A375 (cell line): ENCODE results near the genes OMA1 and JUN.

- RAMPAGE, long total RNA, result no peak
These were observed 163.6 kb downstream of the PLPP3 start for GRCh38 chr1:56415803-56416175.

DNA sequence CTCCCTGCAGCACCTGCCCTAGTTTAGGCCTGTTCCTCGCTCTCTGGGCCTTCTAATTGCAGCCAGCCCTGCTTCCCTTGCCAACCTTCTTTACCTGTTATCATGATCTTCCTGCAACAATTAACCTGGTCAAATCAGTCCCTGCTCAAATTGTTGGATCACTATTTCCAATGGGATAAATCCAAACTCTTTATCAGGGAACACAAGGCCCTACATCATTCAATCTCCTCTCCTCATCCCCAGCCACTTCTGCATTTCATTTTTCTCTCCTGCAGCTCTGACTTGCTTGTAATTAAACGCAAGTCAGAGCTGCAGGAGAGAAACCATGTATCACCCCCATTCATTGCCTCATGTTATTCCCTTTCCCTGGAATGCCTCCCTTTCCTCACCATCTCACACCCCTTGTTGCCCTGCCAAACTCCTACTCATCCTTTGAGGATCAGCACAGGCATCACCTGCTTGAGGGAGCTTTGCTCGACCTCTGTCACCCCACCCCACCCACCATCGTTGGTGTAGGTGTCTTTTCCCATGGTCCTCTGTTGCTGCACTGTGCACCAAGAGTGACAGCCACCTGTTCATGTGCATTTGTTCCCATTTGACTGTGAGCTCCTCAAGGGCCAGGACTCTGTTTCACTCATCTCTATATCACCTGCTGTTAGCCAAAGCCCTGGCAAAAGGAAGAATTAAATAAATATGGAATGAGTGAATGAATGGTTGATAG, 117.3 kb downstream of the PLPP3 start:
- RAMPAGE, long total RNA, result no peak

DNA sequence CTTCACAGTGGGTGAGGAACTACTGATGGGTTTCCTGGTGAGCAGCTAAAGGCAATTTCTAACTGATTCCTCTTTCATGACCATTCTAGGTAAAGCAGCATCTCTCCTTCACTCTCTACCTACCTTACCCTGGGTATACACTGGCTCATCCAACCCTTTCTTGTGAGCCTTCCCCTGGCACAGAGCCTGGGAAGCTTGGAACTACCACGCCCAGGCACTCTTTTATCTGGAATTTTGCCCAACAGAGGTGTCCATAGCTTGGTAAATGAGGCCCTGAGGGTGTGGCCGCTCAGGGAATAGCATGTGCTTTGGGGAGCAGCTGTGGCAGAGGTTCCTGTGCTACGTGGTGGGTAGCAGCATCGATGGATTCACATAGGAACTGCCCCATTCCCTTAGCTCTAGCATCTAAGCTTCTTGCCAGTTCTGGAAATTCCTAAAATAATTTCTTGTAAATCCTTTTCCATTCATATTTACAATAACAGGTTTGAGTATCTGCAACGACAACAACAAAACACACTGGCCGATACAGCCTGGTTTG, 21.8 kb downstream of the FYB2 start:
- RAMPAGE, long total RNA, result no peak

DNA sequence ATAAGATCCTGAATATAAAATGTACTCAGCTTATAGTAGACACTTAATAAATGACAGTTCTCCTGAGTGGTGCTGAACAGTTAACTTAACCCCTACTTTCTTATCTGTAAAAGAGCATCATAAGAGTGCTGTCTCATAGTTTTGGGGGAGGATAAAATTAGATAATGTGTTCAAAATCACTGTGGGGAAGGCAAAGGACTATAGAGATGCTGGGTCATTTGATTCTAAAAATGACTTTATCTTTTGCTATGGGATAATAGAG, 632 bp downstream of the C8A start:
- RAMPAGE, long total RNA, result no peak

GRCh38 chr1:56907748-56908917, 53.5 kb downstream of the C8A start:
- RAMPAGE, long total RNA, result no peak

GRCh38 chr1:57003821-57004323, 38.1 kb upstream of the C8B start:
- RAMPAGE, long total RNA, result no peak

DNA sequence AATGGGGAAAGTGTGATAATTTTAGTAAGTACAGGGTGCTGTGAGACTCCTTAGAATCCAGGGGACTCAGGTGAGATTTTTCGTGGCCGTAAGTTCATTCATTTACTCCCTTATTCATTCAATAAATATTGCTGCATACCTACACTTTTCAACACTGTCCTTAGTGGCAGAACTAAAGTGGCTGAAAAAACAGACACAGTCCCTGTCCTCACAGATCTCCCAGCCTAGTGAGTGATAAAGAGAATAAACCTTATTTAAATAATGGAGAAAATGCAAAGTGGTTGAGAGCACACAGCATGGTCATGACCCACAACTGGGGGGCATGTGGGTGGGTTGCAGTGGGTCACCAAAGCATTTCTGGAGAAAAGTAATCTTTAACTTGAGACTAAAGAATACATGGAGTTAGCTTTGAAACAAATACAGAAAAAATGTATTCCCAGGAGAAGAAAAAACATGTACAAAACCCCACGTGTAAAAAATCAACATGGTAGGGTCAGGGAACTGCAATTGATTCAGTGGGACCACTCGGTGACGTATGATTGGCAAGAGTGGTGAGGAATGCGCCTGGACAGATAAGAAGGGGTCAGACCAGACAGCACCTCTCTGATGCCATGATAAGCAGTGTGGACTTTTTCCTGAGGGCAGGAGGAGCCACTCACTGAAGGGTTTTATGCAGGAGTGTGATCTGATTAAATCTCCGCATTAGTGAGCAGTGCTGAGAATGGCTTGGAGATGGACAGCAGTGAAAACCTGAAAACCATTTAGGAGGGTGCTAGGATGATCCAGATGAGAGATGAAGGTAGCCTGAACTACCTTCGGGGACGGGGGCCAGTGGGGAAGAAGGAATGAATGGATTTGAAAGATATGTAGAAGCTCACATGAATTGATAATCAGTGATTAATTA, 142.6 kb downstream of the DAB1 start:
- RAMPAGE, long total RNA, result no peak

DNA sequence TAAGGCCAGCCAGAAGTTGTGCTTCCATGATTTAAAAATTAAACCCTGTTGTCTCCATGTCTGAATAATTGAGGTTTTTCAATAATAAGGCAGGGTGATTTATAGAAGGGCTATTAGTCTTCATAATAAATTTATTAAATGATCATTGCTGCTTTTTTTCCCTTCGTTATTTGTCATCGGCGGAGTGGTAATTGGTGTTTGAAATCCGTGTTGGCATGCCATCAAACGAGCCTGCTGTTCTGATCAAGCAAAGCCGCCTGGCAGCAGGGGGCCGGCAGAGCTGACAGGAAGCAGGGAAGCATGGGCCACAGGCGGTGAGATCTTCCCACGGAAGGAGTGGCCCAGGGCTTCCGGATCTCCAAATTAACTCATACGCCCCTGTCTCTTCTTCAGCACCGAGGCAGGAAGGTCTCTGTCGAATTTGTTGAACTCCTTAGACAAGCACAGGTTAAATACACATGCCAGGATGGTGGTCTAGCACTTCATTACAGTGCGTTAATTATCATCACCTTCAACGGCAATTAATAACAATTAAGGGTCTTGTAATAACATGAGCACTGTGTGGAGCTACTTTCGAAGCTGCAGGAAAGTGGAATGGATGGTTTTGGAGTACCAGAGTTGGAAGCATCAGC, 199.2 kb upstream of the DAB1 start:
- RAMPAGE, long total RNA, result no peak

DNA sequence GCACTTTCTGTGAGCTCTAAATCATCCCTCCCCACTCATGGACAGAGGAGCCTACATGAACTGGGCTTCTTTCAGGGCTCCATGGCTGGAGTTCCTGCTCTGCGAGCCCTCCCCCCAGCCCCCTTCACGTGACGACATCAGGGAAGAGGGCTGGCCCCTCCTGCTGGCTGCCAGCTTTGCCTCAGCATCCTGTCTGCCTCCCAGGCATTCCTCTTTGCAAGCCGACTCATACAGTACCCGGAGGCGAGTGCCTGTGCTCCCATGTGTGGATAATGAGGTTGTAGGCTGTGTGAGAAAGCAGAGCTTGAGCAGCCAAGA, 113.8 kb downstream of the OMA1 start:
- RAMPAGE, long total RNA, result no peak

DNA sequence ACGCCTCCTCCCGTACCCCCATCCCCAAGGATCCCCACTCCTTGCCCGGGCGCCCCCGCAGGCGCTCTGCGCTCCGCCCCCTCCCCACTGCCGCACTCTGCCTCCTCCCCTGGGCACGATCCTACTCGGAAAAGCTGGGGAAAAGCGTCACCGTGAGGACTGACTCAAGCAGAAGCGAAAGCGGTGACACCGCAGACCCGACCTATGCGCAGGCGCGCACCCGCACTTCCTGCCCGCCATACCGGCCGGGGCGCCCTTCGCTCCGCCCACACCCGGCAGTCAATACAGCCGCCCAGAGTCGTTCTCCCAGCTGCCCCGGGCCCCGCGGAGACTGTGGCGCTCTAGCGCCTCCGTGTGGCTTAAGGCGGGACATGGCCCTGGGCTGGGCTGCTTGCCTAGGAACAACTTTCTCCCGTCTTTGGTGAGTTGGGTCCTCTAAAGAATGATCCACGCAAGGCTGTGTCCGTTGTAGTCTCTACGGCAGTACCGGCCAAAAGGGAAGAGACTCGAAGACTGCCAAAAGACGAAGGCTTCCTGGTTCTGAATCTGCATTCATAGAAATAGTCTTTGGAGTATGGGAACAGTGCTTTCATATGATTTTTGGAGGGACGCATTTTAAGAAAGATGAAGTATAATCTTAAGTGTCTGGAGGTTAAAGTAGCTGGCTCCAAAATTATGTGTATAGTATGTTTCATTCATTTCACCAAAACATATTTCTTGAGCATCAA, at the start of gene OMA1:
Gene OMA1, minus strand, starts transcription at position 188 of the 728 bp plus-strand sequence.
- RAMPAGE, long total RNA, result no peak

DNA sequence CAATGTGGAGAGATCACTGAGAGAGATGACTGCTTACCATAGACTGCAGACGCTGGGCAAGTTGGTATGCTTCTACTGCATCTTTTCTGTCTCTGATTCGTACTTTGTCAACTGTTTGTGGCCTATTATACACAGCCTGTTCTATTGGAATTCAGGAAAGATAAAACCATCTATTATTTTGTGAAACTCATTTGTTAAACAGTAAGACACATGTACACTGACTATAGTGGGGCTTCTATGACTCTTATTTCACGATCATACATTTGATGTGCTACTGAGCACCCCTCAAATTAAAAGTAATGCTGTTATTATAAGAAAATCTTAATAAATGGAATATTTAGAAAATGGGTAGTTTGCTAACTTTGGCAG, 24.4 kb downstream of the MYSM1 start:
- RAMPAGE, long total RNA, result no peak

GRCh38 chr1:58763025-58763707, 20.7 kb downstream of the JUN start:
- RAMPAGE, long total RNA, result no peak

DNA sequence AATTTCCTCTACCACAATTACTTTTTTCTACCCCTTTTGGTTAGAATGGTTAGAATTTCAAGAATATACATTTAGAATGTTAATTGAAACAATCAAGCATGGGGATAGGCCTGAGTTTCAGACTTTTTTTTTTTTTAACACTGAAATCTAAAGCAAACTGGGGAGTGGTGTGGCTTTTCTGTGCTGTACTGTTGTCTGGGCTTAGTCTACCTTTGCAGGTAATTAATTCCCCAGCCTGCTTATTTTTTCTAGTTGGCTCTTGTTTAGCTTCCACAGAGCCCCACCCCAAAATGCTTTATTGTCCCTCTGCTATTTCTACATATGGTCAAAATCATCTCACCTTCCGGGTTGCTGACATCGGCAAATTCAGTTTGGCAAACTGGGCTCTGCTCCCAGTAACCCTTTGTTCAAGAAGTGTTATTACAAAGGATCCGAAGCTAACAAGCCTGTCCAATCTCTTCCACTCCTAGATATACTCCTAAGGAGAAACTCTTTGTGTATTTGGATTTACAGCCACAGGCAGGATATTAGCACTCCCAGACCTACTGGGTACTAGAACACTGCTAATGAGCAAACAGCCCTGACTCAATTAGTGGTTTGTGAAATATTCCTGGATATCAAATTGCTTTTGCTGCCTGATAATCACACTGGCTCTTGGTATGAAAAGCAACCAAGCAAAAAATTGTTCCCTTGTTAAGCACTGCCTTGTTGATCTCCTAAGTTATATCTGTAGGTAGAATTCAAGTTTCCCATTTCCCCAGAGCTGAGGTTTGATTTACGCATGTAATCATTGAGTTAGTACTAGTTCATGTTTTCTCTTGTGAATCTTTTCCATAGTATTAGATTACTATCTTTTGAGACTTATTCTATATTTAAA, 4.0 kb downstream of the JUN start:
- RAMPAGE, long total RNA, result no peak

DNA sequence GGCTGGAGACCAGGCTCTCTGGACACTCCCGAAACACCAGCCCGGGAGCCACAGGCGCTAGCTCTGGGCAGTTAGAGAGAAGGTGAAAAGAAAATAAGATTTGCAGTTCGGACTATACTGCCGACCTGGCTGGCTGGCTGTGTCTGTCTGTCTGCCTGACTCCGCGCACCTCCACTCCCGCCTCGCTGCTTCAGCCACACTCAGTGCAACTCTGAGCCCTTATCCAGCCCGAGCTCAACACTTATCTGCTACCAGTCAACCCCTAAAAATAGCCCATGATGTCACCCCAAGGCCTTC, at the start of gene JUN:
Gene JUN, minus strand, starts transcription at position 217 of the 297 bp plus-strand sequence.
- RAMPAGE, long total RNA, result no peak

DNA sequence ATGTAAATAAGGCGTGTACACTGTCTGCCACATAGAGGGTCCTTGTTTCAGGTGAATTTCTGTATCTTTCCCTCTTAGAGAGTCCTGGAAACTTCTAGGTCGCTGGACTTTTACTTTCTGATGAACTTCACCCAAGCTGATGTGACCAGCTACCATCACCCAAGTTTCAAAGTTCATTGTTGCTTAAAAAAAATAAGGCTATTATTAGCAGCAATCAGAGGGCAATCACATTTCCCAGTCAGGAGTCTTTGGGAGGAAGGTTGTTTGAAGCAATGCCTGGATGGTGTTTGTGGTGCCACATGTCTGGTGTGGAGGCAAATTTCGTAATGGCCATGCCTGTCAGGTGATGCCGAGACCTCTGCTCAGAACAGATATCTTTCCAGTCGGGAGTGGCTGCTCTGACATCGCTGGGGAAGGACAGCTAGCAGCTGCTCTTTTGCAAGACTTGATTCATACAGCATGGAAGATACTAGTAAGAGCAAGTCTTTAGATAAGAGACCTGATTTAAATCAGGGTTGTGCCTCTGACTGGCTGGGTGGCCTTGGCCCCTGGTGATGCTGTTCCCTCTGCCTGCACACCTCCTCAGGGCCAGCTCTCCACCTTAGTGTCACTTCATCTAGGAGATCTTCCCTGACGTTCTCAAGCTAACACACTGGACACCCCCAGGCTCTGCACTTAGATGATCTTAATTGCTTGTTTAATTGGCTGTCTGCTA, 187.8 kb upstream of the JUN start:
- RAMPAGE, long total RNA, result no peak

DNA sequence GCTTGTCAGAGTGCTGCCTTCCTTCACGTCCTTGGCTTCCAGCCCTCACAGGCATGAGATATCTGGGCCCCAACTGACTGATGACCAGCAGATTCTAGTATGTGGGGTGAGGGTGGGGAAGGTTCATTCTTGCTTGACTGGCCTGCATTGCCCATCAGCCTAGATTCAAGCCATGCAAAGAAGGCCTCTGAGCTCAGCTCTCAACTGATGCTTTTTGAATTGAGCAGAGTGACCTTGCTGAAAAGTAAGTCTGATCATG, 253.0 kb upstream of the FGGY start:
- RAMPAGE, long total RNA, result no peak

DNA sequence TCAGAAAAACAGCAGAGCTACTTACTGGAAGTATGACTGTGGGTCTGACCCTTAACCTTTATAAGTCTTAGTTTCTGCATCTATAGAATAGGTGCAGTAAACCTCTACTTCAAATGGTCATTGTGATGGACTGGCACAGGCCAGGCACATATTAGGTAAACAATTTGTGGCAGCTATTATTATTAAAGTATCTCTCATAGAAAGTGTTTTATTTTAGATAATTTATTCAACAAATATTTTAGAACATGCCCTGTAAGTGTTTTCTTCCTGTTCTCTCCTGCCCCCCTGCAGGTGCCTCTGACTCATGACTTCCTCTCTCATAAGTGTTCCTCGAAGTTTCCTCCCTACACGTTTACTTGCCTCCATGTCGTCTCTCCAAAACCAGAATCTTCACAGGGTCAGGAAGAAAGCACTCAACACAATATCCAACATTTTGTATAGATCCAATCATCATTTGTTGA, 224.7 kb upstream of the FGGY start:
- RAMPAGE, long total RNA, result no peak

GRCh38 chr1:59138369-59138950, 158.4 kb upstream of the FGGY start:
- RAMPAGE, long total RNA, result no peak

DNA sequence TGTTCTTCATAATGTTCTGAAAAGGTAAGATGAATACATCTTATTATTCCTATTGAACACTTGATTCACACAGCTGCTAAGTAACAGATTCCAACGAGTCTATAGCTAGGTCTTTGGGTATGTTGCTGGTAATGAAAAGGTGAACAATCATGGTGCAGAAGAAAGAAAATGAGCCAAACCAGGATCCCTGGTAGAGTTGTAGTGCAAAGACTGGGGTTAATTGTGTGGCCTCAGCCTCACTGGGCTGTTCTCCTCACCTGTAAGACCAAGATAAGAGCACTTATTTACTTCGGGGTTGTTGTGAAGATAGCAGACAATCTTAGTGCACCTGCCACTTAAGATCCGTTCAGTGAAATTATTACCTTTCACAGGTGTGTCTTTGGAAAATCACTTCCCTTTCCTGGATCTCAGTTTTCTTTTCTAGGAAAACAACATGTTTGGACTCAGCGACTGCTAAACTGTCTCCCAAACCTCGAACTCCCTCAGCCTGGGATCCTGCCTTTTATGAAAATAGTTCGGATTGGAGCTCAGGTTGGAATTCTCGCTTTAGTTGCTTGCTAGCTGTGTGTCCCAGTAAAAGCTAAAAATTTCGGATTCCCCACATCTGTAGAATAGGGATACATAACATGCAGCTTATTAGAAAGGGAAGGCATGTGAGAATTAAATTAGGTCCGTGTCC, 1.2 kb upstream of the FGGY start:
- RAMPAGE, long total RNA, result no peak

DNA sequence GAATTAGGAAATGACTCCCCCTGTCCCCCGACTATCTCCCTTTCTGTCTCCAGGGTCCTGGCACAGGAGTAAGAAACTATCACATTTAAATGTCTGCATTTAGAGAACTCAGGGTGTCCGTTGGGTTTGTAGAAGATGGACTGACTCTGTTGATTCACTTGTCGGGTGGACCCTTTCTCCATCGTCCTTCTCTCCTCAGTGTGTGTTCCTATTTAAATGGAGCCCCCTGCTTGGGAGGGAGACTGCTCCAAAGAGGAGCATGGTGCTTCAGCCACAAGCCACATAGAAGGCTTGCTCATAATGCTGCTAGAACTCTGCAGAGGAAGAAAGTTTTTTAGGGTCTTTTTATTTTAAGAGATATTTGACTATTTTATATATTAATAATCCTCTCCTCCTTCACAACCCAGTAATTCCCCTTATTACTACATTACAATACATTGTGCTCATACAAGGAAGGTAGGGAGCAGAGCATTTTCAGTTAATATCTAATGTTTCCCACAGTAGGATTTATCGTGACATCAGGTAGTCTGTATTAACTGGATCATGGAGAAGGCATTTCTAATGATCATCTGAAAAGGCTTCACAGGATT, 13.7 kb downstream of the FGGY start:
- RAMPAGE, long total RNA, result no peak